ENCODE measurements around the gene CC2D1B.

DNA sequence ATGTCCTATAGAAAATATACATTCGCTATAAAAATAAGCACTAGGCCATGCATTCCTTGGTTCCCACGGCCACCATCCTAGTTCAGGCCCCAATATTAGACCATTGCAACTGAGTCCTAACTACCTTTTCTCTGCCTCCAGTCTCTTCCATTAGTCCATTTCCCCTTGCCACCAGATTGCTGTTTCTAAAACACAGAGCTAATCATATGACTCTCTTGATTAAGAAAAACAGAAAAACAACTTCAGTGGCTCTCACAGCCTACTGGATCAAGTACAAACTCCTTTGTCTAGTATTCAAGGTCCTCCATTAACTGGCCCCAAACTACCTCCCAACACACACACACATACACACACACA, 20.4 kb upstream of the RNF11 start:
- PRO-cap, result no peak

DNA sequence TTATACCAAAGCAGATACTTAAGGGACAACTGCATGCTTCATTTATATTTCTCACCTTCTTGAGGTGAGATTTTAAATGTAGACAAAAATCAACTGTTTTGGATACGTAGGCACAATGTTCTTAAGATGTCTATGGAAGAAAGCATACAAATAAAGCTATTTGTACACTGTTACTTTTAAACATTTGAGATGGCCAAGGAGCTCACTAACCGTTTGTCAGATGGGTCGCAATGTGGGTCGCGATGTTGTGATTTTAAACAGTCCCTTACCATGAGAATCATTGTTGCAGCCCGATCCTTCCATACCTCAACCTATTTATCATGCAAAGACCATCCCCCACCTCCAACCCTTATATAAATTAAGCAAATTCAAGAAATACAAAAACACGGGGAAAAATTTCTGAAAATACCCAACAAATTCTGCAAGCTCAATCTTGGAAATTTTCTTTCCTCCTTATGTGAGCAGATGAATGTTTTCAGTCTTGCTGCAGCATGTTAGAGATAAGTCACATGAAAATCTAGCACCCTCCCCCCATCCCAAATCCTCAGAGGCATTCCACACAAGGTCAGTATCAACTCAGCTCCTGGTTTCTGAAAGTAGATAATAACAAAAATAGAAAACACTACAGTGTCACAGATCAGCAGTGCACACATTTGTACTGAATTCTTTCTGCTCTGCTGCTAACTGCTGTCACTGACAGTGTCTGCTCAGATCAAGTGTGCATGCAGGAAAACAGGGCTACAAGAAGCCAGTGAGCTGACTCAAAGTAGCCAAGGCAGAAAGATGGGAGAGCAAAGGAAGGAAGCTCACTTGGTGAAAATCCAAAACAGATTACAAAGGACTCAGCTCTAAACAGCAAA, 92.9 kb upstream of the TTC39A start:
- PRO-cap, result no peak

DNA sequence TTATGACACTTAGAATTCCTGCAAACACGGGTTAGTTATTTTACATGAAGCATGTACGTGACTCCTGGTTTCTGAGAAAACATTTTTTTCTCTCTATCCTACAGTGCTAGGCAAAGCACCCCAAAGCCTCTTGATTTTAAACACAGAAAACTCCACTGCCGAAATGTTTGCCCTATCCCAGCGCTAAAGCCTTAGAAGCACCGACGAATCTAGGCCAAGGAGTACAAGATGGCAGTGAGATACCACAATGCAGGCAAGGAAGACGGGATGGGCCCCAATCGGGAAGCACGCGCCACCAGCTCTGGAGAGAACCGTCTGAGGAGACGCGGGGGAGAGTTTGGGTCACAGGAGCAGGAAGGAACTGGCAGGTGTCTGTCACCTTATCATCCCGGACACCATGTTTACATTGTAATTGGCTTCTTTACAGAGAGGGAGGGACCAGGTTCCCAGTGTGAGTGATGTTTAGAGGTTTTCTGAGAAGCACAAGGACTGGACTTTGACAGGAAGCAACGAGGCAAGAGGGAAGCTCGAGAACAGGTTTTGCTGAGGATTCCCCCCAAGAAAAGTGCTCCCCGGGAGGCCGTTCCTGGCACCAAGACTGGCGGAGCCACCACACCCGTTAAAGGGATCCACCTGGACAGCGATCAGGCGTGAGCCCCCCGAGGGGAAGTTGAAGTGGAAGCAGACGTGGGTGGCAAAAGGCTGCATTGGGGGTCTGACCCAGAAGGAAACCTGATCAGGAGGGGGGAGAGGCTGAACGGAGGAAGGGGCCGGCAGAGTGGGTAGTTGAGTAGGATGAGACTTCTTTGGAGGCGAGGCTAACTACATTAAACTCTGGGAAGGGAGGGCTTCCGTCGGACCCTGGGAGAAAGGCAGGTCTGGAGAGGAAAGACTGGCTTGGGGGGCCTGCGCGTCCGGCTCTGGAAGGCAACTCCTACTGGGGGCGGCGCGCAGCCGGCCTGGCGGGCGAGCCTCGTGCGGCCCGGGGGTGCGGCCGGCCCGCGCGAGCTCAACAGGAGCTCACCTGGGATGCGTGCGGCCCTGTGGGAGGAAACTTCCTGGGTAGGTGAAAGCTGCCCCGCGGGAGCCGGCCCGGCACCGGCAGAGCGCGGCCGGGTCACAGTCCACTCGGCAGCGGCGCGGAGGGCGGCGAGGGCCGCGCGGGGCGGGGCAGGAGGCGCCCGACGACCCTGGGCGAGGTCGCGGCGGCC, 864 bp downstream of the EPS15 start:
- PRO-cap, result bidirectional peak, plus-strand start at position 476 of the sequence, minus-strand start at position 339 of the sequence; bidirectional peak, plus-strand start at position 1,098 of the sequence, minus-strand start at position 936 of the sequence

DNA sequence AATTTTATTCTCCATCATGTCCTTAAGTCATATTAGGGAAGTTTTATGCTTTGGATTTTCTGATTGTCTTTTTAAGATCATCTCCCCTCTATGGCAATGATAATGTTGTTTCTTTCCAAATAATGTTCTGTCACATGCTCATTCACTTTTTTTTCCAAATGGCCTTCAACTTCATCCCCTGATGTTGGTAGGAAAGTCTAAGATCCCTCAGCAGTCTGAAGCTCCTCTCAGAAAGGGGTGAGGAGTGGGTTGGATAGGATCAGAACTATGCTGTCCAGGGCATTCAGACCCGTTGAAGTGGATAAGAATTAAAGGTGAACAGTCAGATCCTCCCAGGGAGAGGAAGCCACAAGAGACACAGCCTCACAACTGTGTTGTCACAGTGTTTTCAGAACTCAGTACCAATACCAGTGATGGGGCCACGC, 15.2 kb upstream of the EPS15 start:
- PRO-cap, result no peak

DNA sequence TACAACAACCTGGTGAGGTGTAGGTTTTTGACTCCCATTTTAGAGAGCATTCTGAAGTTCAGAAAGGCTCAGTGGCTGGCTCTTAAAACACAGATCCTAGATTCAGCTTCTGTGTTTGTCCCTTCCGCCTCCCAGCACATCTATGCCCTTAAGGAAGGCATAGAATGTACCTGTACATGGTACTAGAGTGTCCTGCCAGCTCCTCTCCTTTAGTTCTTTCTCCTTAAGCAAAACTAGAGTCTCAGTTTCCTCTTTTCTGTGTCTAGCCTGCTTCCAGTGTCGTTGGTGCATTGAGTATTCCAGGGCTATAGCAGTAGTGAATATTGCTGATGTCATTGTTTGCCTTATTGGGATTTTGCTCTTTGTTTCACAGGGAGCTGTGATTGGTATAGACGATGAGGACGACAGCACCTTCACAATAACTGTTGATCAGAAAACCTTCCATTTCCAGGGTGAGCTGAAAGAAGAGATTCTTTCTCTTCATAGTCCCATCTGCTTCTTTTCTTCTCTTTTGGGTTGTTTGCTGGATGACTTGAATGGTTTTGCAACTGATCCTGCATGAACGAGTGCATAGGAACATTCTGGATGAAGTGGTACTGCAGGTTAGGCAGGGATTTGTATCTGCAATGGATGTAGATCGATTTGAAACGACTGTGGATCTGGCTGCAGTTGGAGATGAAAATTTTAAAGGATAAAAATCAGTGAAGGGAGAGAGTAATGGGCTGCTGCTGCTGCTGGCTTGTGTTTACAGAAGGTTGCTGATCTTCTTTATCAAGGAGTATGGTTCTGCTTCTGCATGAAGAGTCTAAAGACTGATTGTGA, 52.4 kb downstream of the OSBPL9 start:
- PRO-cap, result bidirectional peak, plus-strand start at position 445 of the sequence, minus-strand start at position 281 of the sequence

GRCh38 chr1:51878844-51879343, 367 bp upstream of the NRDC start:
- PRO-cap, result bidirectional peak, plus-strand start at chr1:51878964, minus-strand start at chr1:51878750; bidirectional peak, plus-strand start at chr1:51879276, minus-strand start at chr1:51879203

- PRO-cap, result no peak
Measured at GRCh38 chr1:51957541-51957955, 33.0 kb downstream of the RAB3B start.

DNA sequence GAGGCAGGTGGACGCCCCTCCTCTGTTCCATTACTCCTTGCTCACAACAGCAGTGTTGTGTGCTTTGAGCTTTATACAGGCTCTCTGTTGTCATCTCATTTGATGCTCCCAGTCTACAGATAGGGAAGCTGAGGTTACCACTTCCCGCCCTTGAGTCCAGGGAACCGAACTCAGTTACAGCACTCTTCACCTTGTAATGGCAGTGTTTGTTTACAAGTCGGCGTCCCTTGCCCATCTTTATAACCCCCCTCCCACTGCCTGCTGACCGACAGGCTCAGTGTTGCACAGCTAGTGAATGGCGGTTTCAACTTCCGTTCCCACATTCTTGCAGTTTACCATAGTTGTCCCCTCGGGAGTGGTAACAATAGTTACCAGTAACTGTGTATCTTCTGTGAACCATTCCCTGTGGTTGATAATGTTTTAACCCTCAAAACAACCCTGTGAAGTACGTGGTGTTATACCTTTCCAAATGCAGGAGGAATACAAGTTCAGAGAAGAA, 596 bp downstream of the BTF3L4 start:
- PRO-cap, result no peak

GRCh38 chr1:52365970-52366683, at the start of gene CC2D1B:
TSS of gene CC2D1B (minus strand) at chr1:52366205.
- PRO-cap, result bidirectional peak, plus-strand start at chr1:52366424, minus-strand start at chr1:52366150

DNA sequence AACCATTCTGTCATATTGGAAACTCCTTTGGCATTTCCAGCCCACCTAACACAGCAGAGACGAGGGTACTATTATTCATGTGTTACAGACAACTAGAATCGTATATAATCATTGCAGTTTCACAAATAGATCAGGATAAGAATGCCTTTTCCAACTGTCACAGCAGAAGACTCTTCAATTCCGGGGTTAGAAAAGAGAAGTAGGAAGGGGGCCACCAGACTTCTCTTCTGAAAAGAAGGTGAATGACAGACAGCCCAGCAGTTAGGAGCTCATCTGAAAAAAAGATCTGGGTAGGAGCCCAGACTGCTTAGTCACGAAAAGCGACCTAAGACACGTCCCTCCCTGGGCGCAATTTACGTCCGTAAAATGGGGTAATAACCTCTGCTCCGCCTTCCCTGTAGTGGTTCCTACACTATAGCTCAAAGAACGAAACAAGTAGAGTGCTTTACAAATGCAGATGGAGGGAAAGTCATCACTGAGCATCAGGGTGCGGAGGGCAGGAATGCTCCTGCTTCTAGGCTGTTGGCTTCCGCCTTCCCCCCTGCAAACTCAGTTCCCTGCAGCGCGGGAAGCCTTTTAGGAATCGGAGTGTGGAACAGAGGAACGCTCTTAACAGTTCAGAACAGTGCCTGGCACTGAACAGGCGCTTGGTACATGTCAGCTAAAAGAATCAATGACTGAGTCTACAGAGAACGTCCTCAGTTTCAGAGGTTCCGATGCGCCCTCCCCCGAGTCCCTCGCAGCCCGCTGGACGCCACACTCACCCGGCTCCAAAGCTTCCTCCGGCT, 547 bp downstream of the ORC1 start:
- PRO-cap, result no peak

DNA sequence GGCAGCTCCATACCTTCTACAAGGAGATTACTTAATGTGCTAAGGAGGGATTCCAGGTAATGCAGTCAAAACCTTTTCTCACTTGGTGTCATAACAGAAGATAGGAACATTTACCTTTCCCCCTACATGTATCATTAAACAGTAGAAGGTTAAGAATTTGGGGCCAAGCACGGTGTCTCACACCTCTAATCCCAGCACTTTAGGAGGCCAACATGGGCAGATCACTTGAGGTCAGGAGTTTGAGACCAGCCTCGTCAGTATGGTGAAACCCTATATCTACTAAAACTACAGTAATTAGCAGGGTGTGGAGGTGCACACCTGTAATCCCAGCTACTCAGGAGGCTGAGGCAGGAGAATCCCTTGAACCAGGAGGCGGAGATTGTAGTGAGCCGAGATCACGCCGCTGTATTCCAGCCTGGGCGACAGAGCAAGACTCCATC, 4.8 kb downstream of the PRPF38A start:
- PRO-cap, result no peak

- PRO-cap, result no peak
Measured at GRCh38 chr1:52641282-52641762, 8.4 kb downstream of the SHISAL2A start.

DNA sequence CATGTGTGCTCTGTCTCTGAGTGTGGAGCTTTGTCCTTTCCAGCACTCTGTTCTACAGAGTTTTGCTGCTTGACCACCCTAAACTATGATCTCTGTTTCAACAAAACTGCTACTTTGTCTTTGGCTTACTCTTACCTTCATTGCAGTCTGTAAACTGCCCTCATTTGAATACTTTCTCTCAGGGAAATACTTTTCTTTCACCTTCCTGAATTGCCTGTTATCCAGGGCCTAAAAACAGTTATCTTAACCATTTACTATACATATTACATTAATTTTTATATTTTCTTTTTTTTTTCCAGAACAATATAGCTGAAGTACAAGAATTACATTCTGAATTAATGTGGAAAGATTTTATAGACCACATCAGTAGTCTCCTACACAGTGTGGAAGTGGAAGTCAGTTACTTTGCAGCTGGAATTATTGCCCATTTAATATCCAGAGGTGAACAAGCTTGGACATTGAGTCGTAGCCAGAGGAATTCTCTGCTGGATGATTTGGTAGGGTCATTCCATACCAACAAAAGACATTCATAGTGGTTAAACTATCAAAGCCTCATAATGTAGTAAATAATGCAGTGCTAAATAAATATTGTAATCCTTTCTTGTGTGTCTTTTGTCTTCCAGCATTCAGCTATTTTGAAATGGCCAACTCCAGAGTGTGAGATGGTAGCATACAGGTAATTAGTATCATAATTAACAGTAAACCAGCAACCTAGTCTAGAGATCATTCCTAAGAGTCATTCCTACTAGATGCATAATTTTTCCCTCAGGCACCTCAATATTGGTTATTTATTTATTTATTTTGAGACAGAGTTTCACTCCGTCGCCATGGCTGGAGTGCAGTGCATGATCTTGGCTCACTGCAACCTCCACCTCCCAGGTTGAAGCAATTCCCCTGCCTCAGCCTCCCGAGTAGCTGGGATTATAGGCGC, 29.1 kb upstream of the ZYG11A start:
- PRO-cap, result no peak

DNA sequence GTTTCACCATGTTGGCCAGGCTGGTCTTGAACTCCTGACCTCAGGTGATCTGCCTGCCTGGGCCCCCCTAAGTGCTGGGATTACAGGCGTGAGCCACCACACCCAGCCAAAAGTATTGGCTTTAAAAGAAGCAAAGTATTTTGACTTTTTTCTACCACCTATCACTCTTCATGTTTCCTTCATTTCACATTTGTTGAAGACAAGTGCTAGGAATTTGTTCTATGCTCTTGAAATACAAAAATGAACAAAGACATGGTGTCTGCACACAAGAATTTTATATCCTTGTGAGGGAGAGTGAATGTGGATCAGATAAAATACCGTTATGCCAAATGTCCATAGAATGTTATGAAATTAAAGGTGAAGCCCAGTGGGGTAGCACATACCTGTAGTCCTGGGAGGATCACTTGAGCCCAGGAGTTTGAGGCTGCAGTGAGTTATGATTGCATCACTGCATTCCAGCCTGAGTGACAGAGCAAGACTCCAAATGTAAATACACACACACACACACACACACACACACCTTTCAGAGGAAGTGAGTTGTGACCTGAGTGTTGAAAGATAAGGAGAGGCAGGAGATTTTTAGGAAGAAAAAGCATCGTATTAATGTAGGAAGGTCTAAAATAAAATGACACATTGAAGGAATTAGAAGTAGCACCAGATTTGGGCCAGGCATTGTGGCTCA, 28.2 kb upstream of the ZYG11A start:
- PRO-cap, result no peak

DNA sequence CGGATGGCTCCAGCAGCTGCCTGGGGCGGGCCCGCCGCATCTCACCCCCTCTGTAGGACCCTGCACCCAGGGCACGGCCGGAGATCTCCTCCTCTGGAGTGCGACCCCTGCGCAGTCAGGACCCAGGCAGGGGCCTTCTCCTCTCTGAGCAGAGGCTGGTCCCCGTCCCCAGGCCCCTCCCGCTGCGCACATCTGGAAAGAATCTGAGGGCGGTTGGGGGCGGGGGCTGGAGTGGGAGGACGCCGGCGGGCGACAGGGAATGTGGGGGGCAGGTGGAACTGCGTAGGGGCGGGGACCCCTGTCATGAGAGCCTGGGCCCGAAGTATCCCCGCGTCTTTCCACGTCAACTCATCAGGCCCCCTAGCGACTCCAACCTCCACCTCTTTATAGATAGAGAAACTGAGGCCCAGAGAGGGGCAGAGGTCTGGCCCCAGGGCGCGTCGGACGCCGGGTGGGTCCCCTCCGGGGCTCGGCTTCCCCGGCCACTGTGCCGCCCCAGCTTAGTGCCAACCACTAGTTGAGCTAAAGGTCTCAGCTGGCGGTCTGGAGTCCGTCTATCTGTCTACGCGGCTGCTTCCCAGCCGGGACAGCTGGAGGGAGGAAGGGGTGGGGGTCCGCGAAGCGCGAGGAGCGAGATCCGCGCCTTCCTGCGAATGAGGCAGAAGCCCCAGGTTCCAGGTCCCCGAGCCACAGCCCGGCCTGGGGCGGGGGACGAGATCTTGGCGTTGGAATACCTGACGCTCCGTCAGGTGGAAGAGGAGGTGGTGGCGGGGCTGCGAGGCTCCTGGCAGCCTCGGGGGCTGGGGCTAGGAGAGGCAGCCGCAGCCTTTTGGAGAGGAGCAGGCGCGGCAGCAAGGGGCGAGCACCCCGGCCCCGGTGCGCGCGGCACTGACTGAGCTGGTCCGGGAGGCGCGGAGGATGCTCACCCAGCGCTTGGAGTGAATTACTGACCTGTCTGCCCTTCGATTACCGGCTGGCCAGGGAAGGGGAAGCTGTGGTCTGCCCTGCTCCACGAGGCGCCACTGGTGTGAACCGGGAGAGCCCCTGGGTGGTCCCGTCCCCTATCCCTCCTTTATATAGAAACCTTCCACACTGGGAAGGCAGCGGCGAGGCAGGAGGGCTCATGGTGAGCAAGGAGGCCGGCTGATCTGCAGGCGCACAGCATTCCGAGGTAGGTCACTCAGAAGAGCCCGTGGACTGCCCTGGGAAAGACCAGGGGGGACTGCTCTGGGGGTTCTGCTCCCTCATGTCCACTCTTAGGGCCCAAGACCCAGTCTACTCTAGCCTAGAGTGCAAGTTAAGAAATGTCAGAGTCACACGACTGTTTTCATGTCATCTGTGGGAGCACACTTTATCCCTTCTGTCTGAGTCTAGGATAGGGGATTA, 869 bp downstream of the PODN start:
- PRO-cap, result no peak

DNA sequence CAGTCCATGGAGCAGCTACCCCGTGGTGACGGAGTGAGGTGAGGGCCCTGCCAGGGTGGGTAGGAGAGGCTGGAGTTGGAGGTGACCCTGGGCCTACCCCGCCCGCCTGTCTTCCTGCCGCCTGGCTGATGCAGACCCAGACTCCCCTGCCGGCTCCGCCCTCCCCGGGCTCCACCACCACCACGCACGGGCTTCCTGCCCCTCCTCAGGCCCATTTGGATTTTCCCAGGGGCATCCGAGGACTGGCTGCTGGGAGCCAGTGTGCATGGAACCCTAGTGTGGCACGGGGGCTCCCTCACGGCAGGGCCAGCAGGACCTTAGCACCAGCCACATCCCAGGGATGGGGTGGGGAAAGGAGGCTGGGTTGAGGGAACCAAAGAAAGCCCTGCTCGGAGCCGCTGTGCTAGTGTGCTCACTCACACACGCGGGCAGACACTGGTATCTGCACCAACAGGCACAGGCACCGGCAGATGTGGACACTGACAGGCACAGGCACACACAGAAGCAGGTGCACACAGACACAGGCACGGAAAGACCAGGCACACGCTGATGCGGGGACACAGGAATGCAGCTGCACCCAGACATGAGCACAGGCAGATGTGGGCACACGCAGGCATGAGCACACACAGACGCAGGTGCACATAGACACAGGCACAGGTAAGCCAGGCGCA, 32.7 kb downstream of the PODN start:
- PRO-cap, result no peak

- PRO-cap, result no peak
Measured at GRCh38 chr1:53123622-53124253, 18.7 kb downstream of the SLC1A7 start.

DNA sequence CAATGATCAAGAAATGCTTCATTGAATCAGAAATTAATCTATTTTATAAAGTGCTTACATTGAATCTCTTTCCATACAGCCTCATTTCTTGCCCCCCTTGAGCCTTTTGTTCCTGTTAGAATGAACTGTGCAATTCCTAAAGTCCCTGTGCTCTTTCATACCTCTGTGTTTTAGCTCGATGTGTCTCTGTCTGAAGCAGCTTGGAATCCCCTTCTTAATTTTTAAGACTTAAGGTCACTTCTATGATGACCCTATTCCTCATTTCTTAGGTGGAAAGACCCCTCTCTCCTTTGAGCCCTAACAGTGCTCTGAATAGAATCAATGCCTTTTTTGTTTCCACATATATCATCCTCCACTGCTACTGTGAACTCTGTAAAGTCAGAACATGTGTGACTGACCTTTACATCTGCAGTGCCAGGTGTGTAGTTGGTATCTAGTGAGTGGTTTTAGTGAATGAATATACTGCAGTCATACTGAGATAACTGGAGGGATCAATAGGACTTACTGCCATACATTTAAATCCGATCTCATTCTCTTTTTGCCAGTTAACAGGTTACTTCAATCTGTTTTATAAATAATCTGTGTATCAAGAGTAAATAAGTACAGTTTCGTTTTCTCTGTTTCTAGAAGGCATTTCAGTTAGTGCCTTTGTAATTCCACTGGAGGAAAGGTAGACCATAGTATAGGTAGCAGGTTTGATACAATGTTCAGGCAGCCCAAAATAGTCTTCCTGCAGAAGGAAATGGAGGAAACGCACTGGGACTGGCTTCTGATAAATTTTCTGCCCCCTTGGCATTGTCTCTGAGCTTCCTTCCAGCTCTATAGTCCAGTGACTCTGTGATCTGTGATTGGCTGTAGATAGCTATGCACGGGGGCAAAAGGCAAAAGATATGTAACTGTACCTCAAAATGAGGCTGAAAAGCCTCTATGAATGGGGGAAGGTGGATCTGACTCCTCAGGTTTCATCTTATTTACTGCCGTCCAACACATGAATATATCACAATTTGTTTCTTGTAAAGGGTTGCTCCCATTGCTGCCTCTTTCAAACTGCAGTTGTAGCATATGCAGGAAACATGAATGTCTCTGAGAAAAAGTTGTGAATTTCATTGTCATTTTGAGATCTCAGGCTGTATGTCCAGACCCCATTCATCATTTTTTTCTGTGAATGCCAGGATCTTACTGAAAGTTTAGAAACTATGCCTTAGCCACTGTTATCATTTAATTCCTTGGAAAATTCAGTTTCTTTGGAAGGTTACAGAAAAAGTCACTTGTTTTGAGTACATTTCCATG, 5.7 kb upstream of the MAGOH start:
- PRO-cap, result no peak

DNA sequence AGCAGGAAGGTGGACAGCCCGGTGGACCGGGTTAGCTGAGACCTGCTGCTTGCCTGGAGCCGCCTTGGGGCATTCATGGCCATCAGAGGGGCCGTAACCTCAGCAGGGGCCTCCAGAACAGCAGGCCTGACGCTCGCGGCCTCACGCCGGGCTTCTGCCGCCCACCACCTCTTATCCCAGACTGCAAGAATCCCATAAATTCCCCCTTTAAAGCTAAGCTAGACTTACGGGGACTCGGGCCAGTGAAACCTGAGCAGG, 132.4 kb downstream of the GLIS1 start:
- PRO-cap, result no peak

DNA sequence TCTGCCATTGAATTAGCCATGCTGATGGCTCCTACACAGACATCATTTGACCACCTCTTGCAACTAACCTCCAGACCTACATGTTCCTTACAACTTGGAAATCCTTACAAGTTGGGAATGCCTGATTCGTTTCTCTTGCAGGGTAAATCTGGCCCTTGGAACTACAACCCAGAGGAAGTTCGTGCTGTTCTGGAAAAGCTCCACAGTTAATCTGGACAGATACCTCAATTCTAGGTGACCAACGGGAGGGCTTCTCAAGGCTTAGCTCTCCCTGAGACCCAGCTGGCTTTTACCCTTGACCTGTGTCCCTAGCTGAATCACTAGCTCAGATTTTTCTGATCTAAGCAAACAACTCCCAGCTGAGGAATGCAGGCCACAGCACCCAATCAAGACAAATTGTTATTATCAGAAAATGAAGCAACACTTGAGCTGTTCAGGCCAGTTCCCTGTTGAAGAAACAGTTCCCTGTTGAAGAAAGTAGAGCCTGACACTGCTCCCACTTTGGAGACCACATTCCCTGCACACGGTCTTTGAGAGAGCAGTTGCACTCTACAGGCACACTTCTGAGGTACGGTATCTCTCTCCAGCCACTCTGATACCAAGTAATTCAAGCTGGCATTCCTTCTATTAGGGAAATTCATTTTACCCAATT, 15.9 kb downstream of the DIO1 start:
- PRO-cap, result no peak

All from bronchus (tissue), 1 donor.